ENCODE measurements around a stretch of chr13.

DNA sequence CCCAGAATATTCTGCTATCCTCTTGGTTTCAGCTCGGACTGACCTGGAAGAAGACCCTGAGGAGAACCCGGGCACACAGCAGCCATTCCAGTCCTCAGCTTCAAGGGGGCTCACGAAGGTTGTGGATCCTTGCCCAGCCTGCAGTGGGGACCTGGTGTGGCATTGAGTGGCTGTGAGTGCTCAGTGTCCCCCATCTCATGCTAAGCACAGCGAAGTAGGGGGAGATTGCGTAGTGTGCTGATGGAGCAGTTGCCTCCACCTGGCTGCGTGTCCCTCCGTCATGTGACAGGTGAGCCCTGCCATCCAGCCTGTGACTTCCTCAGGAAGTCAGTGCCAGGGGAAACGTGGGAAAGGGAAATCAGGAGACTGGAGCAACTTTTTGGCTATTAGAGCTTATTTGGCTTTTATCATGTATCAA is 127.0 kb upstream of the SPATA13 start:
- PRO-cap, 2 experiments, result no peak in any of the 2 experiments

DNA sequence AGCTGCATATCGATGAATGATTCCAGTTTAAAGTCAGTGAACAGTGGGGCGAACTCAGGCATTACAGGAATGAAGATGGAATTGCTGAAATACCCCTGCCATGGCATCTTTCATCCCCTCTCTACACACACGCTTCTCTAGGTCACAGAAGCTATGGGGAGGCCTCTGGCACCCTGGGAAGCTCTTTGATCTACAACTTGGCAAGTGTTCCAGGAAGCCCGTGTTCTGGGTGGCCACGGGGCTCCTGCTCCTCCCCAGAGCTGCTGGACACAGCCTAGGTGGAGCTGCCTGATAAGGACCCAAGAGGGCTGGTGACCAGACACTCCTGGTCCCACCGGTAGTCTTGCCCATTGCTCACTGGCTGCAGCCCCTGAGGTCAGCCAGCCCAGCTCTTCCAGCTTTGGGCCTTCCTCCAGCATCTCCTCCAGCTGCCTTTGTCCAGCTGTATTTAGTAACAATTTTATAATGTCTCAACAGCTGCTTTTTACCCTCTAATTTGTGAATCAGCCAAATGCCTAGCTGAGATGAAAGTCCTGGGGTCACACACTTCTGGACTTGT is 72.9 kb upstream of the SPATA13 start:
- PRO-cap, 2 experiments, result peak in 1 of 2 experiments; most common plus-strand start position 294 of the sequence (in 1)

DNA sequence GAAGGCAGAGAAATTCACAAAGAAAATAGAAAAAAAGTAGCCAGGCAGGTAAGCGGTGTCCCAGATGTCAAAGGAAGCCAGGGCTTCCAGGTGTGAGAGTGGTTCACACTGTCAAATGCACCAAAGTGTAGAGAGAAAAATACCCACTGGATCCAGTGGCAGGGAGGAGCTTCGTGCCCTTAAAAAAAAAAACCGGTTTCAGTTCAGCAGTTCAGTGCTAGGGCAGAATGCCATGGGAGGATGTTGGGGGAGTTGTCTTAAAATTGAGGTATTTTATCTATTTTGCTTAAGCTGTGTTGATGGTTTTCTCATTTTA is 47.8 kb upstream of the C1QTNF9 start:
- PRO-cap, 2 experiments, result no peak in any of the 2 experiments

- PRO-cap, 2 experiments, result no peak in any of the 2 experiments
Observed at GRCh38 chr13:24500791-24501289, 11.7 kb downstream of the PARP4 start.

GRCh38 chr13:24511874-24512706 is 488 bp downstream of the PARP4 start:
- PRO-cap, 2 experiments, result peak in 1 of 2 experiments; most common plus-strand start chr13:24512345 (in 1); most common minus-strand start chr13:24512173 (in 1)

DNA sequence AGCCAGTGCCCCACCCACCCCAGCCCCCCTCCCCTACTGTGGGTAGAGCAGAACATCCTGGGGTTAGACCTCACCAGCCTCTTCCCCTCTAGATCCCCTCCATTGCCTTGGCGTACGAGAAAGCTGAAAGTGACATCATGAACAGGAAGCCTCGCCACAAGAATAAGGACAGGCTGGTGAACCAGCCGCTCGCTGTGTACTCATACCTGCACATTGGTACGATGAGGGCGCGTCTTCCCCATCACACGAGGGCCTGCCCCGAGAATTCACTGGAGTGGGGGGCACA is 29.0 kb downstream of the ATP12A start:
- PRO-cap, 2 experiments, result no peak in any of the 2 experiments

GRCh38 chr13:25018308-25019204 is 77.4 kb upstream of the PABPC3 start:
- PRO-cap, 2 experiments, result no peak in any of the 2 experiments

DNA sequence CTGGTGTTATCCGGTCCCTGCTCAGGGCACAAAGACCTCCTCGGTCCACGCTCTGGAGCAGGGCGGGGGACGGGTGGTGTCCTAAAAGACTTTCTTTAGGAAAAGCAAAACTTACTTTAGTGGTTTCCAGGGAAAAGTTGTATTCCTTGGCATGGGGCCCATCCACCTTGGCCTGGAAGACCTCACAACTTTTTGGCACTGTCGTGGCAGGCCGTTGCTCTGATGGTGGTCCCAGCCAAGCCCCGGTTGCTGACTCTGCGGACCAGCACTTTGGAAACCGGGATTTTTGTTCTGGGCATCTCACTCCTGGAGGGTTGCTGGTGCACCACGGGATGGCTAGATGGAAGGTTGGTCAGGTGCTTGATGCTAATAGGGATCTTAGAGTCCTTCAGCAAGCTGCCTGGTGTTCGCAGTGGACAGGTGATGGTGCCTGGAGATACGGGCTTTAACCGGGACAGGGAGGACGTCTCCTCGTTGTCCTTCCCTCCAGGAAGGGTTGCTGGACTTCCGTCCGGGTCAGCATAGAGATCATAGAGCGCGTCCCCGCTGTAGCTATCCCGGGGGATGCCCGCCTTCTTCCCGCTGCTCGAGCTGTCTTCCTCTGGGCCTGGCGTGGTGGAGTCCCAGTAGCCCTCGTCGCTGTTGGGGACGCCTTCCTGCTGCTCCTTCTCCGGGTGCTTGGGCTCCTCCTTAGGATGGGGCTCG is 2.5 kb downstream of the AMER2 start:
- PRO-cap, 2 experiments, result no peak in any of the 2 experiments

- PRO-cap, 2 experiments, result no peak in any of the 2 experiments
Observed at GRCh38 chr13:25300770-25301208, 636 bp upstream of the NUP58 start.

DNA sequence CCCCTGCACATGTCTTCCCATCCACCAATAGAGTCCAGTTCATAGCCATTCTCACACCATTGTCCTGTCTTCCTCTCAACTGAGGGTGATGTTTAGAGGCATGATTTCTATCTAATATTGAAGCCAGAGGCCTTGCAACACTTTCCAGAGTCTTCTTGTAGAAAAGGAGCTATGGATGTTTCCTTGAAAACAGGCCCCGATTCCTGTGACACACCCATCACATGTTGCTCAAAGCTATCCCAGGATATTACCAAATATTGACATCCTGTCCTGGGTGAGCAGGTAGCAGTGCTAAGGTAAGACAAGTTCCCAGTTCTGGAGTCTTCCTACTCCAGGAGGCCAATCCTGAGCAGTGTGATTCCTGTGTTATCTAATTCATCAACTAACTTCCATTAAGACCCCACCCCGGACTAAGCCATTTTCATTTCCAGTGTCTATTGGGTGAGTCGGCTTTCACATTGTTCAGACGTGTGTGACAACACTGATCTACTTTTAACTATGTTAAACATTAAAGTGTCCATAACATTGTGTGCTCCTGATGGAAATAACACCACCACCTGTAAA is 201.1 kb downstream of the USP12 start:
- PRO-cap, 2 experiments, result peak in 1 of 2 experiments; most common plus-strand start position 281 of the sequence (in 1); most common minus-strand start position 205 of the sequence (in 1)

DNA sequence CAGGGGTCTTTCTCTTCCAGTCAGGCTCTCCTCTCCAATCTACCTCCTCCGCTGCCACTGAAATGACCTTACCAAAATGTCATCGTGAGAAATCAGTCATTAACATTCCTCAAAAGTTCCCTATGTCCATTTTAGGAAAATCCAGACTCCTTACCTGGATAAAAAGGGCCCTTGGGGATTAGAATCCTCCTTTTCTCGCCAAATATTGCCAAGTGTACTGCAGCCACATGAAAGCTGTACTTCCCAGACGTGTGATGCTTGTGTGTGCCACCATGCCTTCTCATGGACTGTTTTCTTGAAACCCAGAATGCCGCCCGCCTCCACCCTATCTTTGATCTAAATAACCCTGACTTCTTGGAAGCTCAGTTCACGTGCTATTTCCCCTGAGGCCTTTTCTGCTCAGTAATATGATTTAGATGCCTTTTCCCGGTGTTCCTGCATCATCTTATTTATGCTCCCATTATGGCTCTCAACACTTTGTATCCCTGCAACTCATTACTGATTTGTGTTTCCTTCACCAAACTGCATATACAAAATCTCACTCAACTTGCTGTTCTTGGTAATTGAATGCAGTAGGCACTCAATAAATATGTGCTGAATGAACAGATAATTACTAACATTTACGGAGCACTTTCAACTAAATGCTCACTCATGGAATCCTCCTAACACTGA is 116.1 kb downstream of the USP12 start:
- PRO-cap, 2 experiments, result no peak in any of the 2 experiments

GRCh38 chr13:27089660-27090383 is 81.8 kb downstream of the USP12 start:
- PRO-cap, 2 experiments, result no peak in any of the 2 experiments

GRCh38 chr13:27195260-27195614 is 23.6 kb upstream of the USP12 start:
- PRO-cap, 2 experiments, result peak in 1 of 2 experiments; most common minus-strand start chr13:27195323 (in 1)

DNA sequence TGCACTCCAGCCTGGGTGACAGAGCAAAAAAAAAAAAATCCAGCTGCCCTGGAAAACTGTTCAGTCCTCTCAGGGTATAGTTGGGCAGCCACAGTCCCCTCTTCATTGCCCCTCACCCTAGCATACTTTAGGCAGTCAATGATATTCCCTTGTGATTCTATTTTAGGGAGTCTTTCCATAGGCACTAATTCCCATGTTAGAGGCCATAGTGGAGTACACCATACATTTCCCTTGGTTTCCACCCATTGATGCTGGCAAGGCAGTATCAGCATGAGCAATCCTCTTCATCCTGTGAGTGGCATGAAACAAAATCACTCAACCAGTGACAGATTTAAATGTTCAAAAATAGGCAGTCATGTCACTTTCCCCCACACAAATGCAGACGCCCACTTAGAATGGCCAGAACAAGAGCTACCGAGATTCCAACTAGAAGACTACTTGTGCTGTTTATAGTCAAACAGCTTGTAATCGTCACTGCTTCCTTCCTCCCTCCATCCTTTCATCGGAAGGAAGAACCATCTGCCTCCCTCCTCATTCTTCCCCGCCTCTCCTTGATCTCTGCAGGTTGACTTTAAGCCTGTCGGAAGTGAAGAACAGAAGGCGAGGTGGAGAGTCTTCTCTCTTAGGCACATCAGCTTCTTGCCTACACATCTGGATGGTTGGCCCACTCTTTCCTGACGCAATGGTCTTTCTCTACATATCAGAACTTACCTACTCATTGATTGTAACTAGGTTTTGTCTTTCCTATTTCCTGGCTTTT is 22.5 kb downstream of the RASL11A start:
- PRO-cap, 2 experiments, result no peak in any of the 2 experiments

GRCh38 chr13:27372778-27373398 is 51.5 kb upstream of the GTF3A start:
- PRO-cap, 2 experiments, result no peak in any of the 2 experiments

GRCh38 chr13:27403305-27403789 is 21.1 kb upstream of the GTF3A start:
- PRO-cap, 2 experiments, result peak in 1 of 2 experiments; most common plus-strand start chr13:27403545 (in 1); most common minus-strand start chr13:27403403 (in 1)

GRCh38 chr13:27441834-27443257 is 8.0 kb downstream of the MTIF3 start:
- PRO-cap, 2 experiments, result no peak in any of the 2 experiments

GRCh38 chr13:27450786-27451730 is 694 bp upstream of the MTIF3 start:
- PRO-cap, 2 experiments, result peak in 2 of 2 experiments; most common plus-strand start chr13:27450954 (in 1); most common minus-strand start chr13:27451243 (in 2)

DNA sequence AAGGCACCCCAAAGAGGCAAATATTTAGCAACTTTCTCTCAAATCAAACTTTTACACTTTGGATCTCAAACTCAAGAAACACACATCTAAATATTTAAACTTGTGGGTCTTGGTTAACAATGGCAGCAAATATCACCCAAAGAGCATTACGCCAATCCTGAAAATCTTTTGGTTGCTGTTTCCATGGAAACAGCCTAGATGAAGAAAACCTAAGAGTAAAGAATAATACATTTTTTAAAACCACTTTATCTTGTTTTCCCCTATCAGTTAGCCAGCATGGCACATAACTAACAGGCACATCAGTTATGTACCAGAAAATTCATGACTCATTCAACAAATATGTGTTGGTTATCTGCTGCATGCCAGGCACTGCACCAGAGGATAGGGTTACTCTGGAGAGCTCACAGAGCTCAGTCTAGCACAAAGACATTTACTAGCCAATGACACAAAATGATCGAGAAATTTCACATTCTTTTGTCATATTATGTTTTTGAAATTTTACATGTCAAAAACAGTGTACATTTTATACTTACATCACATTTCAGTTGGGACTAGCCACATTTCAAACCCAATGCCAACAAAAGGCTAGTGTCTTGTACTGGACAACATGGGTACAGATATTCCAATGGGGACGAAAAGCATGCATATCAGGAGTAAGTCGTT is 20.4 kb downstream of the LNX2 start:
- PRO-cap, 2 experiments, result no peak in any of the 2 experiments

DNA sequence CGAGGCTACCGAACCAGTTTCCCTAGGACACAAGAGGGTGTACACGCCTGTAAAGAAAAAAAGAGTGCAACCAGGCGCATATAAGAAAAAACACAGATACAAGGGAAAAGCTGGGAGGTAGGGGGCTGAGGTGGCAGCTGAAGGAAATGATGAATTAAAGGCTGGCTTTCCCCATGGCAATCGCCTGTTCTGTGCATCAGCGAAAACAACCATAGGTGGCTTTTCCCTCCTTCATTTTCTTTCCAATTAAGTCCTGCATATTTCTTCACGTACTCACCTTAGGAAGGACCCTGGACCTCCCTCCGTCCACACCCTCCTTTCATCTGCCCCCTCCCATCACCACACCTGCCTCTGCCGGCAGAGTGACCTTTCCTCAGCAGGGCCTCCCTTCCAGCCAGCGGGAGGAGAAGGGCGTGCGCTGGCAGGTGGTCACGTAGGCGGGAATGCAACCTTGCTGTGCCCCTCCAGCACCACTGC is 60.9 kb downstream of the GSX1 start:
- PRO-cap, 2 experiments, result peak in 1 of 2 experiments; most common plus-strand start position 393 of the sequence (in 1); most common minus-strand start position 248 of the sequence (in 1)